Brain (tissue), 1 donor: ENCODE data around the genes CDH10 and MTMR12.

GRCh38 chr5:17234220-17234904, 16.9 kb downstream of the BASP1 start:
- RRBS = no CpG with 5 or more reads among the region's 7 CpGs

- RRBS = no CpG with 5 or more reads among the region's 3 CpGs
Measured at GRCh38 chr5:22714058-22714328, 139.2 kb downstream of the CDH12 start.

- RRBS = no CpG with 5 or more reads among the region's 19 CpGs
Measured at GRCh38 chr5:24644432-24645228, at the start of gene CDH10. TSS of gene CDH10 (minus strand) at chr5:24644978.

DNA sequence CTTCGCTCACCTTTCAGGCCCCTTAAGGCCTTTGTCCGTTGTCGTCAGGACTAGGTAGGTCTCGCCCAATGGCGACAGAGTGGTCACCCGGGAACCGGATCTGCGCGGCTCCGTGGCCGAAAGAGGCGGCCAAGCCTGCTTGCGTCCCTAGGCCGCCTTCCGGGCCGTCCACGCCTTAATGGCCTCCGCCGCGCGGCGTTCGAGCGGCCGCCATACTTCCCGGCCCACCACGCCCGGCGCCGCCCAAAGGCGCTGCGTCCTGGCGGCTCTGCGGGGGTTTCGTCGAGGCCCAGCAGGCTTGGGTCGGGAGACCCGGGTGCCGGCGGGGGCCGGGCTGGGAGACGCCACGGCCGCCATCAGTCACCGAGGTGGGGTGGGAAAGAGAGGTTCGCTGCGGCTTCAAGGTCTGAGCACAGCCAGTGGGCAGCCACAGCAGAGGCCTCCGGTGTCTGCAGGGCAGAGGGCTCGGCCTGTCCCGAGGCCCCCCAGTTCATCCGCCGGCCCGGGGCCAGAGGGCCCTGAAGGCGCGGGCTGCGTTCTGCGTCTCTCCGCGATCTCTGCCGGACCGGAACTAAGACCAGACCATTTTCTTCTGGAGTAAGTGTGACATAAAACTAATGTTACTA, 545.8 kb upstream of the CDH10 start:
- RRBS = 92% methylated on average over 11 of the region's 61 CpGs

- RRBS = no CpG with 5 or more reads among the region's 21 CpGs
Measured at GRCh38 chr5:27217369-27218485, 179.3 kb upstream of the CDH9 start.

GRCh38 chr5:27471848-27473283, 434.0 kb upstream of the CDH9 start:
- RRBS = no CpG with 5 or more reads among the region's 18 CpGs

DNA sequence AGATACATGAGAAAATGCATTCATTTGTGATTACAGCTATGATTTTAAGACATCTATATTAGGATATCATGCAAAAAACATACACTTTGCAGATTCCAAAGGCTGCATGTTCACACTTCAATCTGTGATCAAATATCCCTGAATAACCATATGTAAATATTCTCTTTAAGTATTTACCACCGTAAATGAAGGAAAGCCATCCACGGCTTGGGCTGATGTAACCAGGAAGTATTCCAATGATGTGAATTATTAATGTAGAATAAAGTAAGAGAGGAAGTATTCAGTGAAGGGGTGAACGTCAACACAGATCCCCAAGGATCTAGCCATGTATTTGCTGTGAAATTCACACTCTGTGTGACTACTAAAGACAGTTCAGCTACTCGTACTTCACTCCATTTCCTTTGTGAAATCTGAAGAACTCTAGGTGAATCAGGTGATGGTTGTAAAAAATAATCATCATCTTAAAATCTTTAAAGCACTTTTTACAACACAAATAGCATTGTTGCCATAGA, 75.2 kb downstream of the CDH6 start:
- RRBS = no CpG with 5 or more reads among the region's 4 CpGs

- RRBS = no CpG with 5 or more reads among the region's 3 CpGs
Measured at GRCh38 chr5:31778181-31778380, 139.2 kb downstream of the PDZD2 start.

GRCh38 chr5:32158343-32159640, 15.3 kb downstream of the GOLPH3 start:
- RRBS = no CpG with 5 or more reads among the region's 7 CpGs

DNA sequence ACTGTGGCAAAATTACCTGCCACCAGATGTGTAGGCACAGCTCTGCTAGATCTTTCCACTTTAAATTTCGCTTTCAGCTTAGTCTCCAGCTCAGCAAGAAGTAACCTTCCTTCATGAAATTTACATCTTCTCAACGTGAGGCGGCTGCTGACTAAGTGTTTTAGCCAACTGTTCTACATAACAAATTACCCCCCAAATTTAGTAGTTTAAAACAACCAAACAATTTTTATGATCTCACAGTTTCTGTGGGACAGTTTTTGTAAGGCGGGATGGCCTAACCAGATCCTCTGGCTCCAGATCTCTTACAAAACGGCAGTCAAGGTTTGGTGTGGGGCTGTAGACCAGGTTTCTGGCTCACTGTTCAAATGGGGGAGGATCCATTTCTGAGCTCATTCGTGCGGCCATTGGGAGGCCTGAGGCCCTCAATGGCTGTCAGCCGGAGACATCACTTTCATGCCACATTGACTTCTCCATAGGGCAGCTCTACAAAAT, 32.8 kb upstream of the GOLPH3 start:
- RRBS = no CpG with 5 or more reads among the region's 8 CpGs

GRCh38 chr5:32312418-32313229, at the start of gene MTMR12:
TSS of gene MTMR12 (minus strand) at chr5:32312939.
- RRBS = 2% methylated on average over 39 of the region's 91 CpGs

- RRBS = no CpG with 5 or more reads among the region's 5 CpGs
Measured at GRCh38 chr5:32388452-32388776, 56.1 kb downstream of the ZFR start.

GRCh38 chr5:32594575-32594991, 9.2 kb downstream of the SUB1 start:
- RRBS = no CpG with 5 or more reads among the region's 10 CpGs

DNA sequence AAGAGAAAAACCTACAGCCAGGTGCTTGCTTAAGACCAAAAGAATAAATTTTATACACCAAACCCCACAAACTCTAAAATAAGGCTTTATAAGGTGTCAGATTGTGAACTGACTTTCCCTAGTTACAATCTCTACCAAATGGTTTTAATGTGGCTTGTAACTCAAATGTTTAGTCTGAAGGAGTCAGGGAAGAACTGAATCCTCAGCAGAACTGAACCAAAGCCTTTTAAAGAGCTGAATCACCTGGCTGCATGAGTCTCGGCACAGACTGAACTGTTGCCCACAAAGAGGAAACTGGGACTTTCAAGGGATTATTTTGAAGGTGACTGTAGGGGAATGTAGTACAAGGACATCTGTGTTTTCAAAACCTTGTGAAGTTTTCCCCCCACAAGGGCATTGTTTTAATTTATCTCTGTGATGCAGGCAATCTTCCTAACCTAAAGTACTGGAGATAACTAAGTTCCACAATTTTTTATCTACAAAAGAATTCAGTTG, 201.6 kb upstream of the TARS1 start:
- RRBS = no CpG with 5 or more reads among the region's 1 CpG

GRCh38 chr5:33849879-33850432, 41.8 kb downstream of the ADAMTS12 start:
- RRBS = no CpG with 5 or more reads among the region's 11 CpGs

DNA sequence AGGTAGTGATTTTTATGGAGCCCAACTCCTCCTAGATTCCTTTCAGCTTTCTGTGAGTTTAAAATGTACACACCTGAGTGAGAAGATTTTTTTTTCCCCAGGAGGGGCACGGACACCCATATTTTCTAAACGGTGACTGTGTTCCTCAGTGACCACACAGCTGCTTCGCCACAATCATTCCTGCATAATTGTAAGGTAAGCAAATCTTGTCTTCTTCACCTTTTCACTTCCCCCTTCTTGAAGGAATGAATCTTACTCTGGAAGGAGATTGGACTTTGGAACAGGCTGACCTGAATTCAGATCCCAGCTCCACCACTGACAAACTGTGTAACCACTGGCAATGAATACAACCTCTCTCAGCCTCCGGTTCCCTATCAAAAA, 99.8 kb upstream of the RAI14 start:
- RRBS = no CpG with 5 or more reads among the region's 4 CpGs

- RRBS = 81% methylated on average over 5 of the region's 31 CpGs
Measured at GRCh38 chr5:34564093-34565231, 91.7 kb upstream of the RAI14 start.

DNA sequence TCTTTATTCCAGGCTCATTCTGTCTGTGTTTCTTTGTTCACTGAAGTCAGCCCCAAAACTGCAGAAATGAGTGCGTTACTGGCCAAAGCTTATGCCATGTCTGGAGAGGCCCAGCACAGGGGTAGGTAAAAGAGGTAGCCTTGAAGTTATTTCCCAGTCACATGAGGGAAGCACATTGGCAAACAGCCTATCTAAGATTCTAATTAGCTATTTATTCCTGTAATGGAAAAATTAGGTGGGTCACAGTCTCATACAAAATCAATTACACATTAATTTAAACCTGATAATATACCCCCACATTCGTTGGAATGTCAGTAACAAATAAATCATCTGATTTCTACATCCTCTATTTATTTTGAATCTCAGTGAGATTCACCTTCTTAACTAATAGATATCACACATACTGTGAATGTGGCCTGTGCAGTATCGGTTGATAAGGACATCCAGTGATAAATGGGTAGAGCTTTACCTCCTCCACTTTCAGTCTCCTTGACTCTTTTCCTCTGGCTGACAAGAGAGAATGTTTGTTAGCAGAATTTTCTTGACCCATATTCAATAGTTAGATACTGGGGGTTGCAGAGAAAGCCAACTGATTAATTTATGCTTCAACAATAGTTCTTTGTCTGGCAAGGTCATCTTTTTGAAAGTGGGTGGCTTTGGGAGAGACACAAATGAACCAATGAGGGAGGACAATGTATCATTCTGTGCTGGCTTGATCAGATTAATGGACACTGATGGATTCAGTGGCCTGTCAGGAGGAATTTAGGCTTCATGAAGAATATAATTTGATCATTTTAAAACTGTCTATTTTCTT, 30.1 kb downstream of the TTC23L start:
- RRBS = no CpG with 5 or more reads among the region's 3 CpGs

DNA sequence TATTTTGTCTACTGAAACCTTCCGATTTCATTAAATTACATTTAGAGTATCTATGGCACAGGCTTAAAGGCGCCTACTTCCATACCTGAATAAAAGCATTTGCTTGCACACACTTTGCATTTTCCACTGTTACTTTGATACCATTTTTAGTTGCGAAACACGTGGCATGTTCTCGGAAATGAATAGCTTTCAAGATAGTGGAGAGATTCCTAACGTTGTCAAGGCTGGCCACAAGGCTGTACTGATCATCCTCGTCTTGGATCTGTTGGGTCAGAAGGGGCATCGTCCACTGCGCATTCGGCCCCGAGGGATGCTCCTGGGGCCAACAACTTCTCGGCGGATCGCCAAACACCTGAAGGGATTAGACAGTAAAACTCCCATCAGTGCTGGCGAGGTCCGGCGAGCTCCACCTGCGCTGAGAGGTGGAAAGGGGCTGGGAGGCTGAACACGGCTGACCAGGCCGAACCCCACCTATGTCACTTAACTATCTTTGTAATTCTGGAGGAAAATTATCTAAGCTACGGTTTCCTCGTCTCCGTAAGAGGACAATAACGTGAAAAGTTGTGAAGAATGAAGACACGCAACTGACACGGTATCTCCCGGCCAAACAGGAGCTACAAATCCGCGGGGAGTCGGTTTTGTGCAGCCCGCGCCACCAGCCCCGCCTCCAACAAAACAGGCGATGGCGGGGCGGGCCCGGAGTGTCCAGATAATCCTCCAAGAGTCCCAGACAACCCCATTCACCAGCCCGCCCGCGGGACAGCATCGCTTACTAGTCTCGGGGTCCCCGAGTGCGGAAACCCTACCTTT, 489 bp downstream of the RAD1 start:
- RRBS = 2% methylated on average over 8 of the region's 44 CpGs

GRCh38 chr5:35129786-35130270, 82.1 kb upstream of the AGXT2 start:
- RRBS = no CpG with 5 or more reads among the region's 4 CpGs